Epidermal melanocyte (primary cell): ENCODE measurements around a stretch of chr3.

- RRBS: no CpG with 5 or more reads among the region's 7 CpGs
Observed at GRCh38 chr3:141410207-141411216, 42.2 kb downstream of the ZBTB38 start.

DNA sequence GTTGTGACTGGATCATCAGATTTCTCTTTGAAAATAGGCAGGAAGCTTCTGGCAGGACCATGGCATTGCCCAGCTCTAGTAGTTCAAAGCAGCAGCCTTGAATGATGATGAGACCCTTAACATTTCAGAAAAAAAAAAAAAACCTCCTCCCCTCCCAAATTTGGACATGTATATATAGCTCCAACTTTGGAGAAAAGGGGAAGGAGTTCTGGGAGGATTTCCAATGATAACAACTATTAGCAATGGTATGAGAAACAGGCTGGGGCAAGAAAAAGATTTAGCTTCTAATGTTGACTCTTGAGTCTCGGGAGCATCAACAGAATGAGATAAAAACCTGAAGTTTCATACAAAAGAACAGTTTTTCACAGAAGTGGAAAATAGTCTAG lies 44.9 kb upstream of the RASA2 start:
- RRBS: no CpG with 5 or more reads among the region's 1 CpG

DNA sequence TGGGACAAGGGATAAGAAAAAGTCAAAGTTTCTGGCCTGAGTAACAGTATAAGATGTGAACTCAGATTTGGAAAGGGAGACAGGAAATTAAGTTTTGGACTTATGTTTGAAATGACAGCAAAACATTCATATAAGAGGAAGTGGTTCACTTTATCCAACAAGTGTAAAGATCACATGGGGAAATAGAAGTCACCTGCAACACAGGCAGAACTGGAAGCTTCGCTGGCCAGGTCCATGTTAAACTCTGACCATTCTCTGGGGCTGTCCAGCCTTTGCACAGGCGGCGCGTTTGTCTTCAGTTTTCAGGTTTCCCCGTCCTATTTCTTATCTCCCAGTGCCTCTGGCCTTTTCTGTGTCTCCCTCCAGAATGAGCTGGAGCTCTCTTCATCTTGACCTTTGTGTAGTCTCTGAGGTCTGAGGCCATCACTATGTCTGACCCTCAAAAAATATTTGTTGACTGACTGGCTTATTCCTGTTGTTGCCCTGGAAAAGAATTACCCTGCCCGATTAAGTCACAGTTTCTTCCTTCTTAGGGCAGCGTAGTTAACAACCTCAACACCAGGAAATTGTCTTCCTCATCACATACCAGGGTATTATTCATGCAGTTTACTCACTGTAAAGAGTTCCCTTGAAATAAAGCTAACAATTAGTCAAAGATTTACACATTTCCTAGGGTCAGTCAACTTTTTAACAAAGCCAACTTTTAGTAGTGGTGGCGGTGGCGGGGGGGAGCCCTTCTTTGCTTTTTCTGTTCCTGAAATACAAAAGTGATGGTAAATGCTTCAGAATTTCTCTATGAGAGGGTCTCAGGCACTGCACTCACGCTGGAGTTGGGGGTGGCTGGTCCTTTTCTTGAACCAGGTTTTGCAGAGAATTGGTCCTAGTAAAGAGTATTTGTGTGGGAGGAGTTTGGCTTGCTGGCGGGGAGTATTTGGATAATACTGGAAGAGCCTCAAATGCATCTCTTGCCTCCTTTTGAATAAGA lies 908 bp upstream of the RASA2 start:
- RRBS: no CpG with 5 or more reads among the region's 11 CpGs

DNA sequence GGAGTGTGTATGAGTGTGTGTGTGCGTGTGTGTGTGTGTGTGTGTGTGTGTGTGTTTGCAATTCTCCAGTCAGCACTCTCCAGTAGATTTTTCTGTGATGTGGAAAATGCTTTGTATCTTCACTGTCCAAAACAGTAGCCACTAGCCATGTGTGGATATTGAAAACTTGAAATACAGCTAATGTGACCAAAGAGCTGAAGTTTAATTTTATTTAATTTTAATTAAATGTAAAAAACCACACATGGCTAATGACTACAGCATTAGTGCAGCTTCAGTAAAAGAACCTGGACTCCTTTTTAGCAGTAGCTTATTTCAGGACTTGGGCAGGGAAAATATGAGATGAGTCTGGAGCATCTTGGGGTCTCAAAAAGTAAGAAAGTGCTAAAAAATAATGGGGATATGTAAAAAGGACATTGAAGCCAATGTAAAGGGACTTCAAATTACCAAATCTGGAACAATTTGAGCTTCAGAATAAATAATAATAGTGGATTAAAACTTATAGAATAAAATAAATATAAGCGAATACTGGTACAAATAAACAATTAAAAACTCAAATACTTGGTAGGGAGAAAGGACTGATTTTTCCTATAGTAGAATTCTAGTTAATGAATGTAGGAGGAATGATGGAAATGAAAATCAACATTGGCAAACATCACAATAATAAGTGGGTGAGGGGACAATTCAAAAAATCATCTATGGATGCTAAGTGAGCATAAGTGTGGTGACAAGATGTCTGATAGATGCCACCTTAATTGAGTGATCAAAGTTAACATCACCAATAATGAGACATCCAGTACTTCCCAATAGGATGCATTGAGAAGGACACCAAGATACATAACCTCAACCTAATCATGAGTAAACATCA lies 62.9 kb downstream of the RASA2 start:
- RRBS: no CpG with 5 or more reads among the region's 2 CpGs

DNA sequence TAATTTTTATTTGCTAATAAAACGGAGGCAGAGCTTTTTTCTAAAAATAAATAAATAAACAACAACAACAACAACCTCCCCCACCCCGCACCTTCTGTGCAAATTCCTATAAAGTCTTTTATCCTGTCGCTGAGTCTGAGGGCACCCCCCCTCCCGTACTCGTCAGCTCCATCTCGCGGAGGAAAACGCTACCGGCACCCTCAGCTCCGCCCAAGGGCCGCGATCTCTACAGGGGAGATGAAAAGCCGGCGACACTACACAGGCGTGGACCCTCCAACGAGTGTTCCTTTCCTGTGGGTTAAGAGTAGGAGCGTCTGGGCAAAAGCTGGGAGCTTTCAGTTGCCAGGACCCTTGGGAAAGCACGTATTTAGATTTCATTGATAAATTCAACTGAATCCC lies 953 bp upstream of the ATP1B3 start:
- RRBS: 8% methylated on average over 5 of the region's 18 CpGs

GRCh38 chr3:141896266-141897225 lies 20.1 kb downstream of the ATP1B3 start:
- RRBS: no CpG with 5 or more reads among the region's 2 CpGs

DNA sequence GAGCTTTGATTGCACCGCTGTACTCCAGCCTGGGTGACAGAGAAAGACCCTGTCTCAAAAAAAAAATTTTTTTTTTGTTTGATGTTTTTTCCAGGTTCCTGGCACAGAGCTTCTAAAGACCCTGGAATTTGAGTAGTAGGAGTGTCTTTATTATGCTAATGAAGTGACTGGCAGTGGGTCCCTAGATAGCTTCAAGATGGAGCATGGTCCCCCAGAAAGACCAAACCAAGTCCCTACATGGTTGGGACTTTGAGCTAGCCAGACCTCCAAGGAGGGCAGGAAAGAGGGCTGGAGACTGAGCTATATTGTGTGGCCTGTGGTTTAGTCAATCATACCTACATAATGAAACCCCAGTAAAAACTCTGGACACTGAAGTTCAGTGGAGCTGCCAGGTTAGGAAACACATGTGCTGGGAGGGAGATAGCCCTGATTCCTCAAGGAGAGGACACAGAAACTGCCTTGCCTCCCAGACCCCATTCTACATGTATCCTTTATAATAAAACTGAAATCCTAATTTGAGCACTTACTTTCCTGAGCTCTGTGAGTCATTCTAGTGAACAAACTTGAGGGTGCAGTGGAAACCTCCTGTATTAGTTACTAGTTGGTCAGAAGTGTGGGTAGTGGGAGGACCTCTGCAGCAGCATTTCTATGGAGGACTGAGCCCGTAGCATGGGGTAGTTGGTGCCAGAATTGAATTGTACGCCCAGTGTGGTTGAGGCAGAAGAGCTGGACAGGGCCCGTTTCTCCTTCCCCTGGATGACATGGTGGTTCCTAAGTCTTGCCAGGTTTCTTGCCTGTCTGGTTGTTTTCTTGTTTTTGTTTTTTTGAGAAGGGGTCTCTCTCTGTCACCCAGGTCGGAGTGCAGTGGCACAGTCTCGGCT lies 23.8 kb downstream of the ATP1B3 start:
- RRBS: no CpG with 5 or more reads among the region's 6 CpGs

GRCh38 chr3:141913560-141913908 lies 37.1 kb downstream of the ATP1B3 start:
- RRBS: no CpG with 5 or more reads among the region's 1 CpG

- RRBS: no CpG with 5 or more reads among the region's 3 CpGs
Observed at GRCh38 chr3:142147832-142148373, 1.4 kb downstream of the TFDP2 start.

DNA sequence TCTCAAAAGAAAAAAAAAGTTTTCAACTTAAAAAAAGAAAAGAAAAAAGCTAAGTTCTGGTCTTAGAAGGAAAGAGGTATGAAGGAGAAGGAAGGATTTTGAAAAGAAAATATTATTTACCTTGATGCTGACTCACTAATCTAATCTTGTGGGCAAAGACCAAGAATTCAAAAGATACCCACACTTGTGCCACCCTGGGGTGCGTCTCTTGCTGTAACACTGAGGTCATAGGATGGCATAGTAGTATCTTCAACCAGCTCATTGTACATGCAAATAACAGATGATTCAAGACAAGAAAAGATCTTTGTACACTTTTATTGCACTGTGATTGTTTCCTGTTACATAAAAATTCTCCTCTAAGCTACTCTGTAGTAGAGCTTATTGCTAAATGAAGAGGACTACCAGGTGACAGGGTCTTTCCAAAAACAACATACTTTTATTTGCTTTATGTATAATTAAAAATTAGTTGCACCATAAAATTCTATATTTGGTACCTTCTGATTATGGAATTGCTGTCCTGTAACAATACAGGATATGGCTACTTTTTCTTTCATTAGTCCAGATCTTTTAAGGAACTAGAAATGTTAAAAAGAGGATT lies 17.4 kb downstream of the PLS1 start:
- RRBS: no CpG with 5 or more reads among the region's 1 CpG

GRCh38 chr3:142976396-142976959 lies 13.0 kb upstream of the PAQR9 start:
- RRBS: no CpG with 5 or more reads among the region's 3 CpGs

- RRBS: 3% methylated on average over 13 of the region's 41 CpGs
Observed at GRCh38 chr3:143118778-143119510, 627 bp upstream of the CHST2 start.

DNA sequence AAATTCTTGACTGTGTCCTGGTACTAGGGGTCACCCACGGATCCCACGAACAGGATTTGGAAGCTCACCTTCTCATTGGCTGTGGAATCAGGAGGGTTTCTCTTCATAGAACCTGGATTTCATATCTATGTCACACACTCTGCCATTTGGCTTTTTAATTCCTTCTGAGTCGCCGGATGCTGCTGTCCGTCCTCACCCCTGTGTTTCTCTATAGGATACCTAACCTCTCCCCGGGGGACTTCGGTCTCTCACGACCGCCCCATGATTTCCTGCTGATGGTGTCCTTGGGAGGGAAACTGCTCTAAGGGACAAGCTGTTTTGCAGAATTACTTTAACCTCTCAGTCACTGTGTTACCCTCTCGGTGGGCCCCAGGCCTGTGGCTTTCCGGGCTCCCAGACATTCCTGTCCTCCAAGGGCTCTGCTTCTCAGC lies 40.7 kb downstream of the CHST2 start:
- RRBS: no CpG with 5 or more reads among the region's 11 CpGs

DNA sequence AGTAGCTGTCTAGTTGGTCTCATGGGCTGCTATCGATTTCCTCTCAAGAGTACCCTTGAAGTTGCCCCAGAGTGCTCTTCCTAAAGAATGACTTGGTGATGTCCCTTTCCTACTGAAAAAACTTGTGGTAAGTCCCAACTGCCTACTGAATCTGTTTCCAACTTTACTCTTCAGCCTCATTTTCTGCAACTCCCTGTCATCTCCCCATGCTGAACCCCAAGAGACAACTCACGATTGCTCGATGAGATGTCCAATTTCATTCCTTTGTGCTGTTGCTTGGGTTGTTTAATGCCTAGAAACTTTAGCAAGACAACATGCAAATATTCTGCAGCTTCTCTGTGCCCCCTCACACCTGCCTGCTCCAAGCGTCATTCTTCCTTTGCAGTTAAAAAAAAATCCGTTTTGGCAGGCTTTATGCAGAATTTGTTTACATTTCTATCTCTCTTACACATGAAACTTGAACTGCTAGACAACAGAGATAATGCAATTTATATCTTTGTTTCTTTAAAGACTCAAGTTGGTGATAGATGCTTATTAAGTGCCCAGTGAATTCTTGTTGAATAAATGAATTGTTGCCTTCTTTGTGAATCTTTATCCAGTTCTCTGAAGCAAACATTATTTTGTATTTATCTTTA lies 53.1 kb downstream of the CHST2 start:
- RRBS: no CpG with 5 or more reads among the region's 5 CpGs

DNA sequence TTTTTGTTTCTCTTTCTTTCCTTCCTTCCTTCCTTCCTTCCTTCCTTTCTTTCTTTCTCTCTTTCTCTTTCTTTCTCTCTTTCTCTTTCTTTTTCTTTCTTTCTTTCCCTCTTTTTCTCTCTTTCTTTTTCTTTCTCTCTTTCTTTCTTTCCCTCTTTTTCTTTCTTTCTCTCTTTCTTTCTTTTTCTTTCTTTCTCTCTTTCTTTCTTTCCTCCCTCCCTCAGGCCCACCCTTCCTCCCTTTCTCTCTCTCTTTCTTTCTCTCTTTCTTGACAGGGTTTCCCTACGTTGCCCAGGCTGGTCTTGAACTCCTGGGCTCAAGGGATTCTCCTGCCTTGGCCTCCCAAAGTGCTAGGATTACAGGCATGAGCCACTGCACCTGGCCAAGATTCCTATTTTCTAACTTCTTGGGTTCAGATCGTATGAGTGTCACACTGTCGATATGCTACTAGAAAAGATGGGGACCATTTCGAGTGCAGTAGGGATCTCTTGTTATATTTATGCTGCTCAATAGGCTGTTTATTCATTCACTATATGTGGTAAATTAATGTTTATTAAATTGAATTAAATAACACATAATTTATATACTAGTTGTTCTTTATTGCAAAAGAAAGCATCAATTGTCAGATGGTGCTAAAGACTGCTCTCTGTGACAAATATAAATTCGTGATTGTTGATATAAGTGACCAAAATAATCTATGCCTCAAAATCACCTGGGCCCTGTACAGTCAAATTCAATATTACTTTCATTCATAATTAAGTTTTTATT lies 83.1 kb downstream of the SLC9A9 start:
- RRBS: no CpG with 5 or more reads among the region's 5 CpGs

GRCh38 chr3:146129784-146130744 lies 30.9 kb downstream of the PLOD2 start:
- RRBS: no CpG with 5 or more reads among the region's 3 CpGs

- RRBS: no CpG with 5 or more reads among the region's 6 CpGs
Observed at GRCh38 chr3:146143725-146144503, 17.1 kb downstream of the PLOD2 start.

DNA sequence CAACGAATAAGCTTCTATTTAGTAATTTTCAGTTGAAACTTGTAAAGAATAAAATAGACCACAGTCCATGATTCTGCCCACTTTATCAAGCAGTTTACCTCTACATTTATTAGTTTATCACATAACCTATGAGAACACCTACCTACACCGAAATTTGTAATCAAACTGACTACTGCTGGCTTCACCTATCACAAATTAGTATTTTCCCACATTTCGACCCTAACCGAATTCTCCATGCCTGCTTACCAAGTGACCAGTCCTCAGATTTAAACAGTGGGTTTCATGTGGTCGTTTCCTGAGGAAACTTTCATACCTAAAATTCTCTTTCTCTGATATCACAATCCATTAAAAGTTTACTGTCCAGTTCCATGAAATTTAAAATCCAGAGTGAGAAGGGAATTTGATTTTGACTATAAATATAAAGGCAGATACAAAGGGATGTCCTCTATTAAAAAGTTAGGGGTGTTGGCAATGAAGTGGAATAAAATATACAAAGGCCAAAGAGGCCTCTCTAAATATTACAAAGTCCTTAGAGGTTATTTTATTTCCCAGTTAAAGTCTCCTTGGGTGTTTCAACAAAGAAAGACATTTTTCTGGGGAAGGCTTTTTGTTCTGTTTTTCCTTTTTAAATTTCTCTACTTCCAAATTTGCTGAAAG lies 1.9 kb downstream of the PLOD2 start:
- RRBS: no CpG with 5 or more reads among the region's 5 CpGs

- RRBS: no CpG with 5 or more reads among the region's 12 CpGs
Observed at GRCh38 chr3:146221835-146223249, 28.6 kb downstream of the PLSCR4 start.